ENCODE measurements around a stretch of chr5.

GRCh38 chr5:170898-171676 lies 20.2 kb upstream of the LRRC14B start:
- PRO-cap: no peak

GRCh38 chr5:243267-244415 lies 25.5 kb downstream of the SDHA start:
- PRO-cap: no peak

DNA sequence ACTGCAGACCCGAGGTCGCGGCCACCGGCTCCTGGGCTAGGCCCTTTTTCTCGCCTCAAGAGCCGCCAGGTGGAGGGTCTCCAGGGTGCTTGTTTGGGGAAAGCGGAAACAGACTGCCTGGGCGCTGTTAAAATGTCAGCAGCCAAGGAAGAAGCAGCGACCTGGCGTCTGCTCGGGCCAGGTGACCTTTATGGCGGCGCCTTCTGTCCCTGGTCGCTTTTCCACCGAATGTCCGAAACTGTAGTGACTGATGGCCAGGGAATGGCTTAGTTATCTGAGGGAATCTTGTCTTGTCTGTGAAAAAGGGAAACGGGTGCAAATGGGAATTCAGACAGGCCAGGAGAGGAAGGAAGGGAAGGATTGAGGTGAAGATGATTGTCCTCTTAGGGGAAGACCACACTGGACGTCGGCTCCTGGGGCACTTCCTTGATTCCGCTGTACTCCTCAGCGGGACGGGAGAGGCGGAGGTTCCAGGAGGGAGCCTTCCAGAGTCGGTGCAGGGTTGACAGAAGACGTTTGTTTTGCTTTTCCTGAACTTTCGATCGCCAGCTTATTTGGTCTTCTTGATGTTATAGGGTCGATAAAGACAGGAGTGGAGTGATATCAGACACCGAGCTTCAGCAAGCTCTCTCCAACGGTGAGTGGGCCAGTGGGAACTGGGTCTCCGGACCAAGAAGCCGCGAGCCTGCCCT lies 836 bp downstream of the PDCD6 start:
- PRO-cap: no peak

GRCh38 chr5:322389-323029 lies 995 bp downstream of the AHRR start:
- PRO-cap: no peak

DNA sequence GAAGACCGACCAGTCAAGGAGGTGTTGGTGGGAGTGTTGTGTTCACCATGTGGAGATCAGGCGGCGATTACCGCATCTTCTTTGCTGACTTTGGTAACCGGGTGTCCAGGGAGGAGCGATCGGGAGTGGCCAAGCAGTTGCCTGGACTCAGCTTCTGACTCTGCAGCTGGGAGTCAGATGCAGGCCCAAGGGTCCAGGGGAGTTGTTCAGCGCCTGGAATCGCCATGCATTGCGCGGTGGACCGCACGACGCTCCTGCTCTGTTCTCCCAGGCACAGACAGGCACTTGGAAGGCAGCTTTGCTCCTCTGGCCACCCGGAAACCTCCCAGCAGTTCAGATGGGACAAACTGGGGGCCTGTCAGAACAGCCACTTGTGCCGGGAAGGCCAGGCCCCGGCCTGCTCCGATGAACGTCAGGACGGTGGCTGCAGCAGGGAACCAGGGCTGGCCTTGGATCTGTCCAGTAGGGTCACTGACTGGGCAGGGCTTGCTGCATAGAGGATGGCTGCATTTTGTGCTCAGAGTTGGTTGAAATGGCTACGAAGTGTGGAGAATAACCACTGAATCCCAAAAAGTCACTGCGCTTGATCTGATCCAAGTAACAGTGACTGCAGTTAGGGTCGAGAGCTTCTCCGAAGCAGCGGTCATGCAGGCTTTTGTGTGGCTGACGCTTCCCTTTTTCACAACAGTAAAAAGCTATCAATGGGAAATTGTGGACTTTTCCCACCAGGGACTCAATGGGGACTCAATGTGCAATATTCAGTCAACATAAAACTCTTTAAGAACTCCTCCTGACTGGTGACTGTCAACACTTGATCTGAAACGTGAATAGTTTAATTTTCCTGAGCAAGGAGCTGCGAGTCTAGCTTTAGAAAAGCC lies 28.4 kb downstream of the EXOC3 start:
- PRO-cap: no peak

- PRO-cap: bidirectional peak, plus-strand start at chr5:473254, minus-strand start at chr5:473086
Observed at GRCh38 chr5:472873-473407, 30.0 kb downstream of the EXOC3 start.

DNA sequence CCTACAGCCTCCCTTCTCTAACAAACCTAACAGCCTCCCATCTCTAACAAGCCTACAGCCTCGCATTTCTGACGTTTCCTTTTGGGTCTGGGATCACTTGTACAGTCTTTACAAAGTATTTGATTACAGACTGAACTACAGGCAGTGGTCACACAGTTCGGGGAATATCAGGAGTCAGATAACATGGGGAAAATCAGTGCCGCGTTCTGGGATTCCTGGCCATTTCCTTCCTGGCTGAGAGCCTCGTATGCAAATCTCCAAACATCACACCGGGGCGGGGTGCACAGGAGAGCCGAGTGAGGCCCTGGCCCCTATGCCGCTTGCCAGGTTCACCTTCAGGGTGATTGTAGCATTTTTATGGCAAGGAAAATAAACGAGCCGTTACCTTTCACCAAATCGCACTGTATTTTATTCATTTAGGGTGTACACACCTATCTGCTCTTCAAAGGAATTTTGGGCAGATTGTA lies 29.6 kb upstream of the SLC9A3 start:
- PRO-cap: no peak

DNA sequence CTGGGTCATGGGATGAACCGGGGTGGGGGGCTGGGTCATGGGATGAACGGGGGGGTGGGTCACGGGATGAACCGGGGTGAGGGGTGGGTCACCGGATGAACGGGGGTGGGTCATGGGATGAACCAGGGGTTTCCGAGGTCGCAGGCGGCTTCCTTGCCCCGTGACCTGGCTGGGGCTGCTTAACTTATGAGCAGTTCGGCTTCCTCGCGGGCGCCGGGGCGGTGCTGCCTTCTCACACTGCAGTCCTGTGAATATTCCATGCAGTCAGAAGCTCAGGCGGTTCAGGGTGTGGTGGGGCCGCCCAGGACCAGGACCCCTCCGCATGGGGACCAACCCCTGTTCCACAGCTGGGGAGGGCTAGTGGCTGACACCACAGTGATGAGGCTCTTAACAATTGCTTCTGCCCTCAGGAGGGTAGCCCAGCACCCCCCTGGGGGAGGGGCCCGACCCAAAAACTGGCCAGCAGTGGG lies 30.8 kb upstream of the SLC9A3 start:
- PRO-cap: no peak

DNA sequence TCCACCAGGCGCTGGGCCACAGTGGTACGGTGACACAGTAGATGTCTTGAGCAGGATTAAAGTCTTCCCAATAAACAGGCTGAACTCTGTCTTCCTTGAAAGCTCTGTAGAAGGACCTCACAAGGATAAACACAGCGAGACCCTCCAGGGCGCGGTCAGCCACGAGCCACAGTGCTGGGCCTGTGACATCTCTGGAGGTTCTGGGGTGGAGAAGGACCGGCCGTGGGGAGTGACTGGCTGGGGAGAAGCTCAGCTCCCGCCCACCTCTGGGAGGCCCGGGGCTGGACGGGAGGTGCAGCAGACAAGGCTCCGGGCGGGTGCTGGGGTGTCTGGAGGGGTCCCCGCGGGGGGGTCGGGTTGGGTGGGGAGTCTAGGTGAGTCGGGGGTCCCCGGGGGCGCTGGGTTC lies 583 bp upstream of the CEP72 start:
- PRO-cap: bidirectional peak, plus-strand start at position 269 of the sequence, minus-strand start at position 202 of the sequence

DNA sequence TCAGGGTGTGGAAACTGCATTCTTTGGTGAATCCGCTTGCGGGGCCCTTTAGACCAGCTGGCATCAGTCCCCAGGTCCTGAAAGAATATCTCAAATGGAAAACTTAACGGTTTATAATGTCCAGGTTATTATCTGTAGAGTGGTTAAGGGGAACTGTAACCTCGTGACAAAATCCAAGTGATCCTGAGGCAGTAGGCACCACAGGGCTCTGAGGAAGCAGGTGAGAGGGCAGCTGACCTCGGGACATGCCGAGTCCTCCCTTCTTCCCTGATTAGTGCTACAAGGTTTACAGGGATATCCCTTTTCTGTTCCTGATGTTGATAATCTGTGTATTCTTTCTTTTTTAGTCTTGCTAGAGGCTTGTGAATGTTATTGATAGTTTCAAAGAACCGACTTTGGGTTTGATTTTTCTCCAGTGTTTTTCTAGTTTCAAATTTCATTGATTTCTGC lies 1.6 kb downstream of the CEP72 start:
- PRO-cap: no peak

DNA sequence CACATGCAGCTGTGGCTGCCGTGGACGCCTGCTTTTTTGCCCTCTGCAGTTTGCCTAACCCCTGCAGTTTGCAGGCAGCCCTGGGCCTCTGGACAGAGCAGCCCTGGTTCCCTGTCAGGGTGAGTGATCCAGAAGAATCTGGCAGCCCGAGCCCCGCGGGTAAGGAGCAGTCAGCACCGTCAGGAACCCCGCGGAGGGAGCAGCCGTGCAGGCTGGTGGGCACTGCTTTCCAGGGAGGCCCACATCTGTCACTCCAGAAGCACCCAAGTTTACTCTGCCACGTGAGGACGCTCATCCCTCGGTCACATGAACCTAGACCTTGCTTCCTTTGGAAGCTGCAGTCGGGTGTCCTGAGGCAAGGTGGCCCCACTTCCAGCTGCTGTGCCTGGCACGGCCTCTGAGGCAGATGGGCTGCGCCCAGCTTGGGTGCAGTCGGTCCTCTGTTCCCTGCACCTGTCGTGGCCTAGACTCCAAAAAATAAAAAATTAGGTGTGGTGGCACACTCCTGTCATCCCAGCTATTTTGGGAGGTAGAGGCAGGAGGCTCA lies 30.5 kb downstream of the CEP72 start:
- PRO-cap: no peak

DNA sequence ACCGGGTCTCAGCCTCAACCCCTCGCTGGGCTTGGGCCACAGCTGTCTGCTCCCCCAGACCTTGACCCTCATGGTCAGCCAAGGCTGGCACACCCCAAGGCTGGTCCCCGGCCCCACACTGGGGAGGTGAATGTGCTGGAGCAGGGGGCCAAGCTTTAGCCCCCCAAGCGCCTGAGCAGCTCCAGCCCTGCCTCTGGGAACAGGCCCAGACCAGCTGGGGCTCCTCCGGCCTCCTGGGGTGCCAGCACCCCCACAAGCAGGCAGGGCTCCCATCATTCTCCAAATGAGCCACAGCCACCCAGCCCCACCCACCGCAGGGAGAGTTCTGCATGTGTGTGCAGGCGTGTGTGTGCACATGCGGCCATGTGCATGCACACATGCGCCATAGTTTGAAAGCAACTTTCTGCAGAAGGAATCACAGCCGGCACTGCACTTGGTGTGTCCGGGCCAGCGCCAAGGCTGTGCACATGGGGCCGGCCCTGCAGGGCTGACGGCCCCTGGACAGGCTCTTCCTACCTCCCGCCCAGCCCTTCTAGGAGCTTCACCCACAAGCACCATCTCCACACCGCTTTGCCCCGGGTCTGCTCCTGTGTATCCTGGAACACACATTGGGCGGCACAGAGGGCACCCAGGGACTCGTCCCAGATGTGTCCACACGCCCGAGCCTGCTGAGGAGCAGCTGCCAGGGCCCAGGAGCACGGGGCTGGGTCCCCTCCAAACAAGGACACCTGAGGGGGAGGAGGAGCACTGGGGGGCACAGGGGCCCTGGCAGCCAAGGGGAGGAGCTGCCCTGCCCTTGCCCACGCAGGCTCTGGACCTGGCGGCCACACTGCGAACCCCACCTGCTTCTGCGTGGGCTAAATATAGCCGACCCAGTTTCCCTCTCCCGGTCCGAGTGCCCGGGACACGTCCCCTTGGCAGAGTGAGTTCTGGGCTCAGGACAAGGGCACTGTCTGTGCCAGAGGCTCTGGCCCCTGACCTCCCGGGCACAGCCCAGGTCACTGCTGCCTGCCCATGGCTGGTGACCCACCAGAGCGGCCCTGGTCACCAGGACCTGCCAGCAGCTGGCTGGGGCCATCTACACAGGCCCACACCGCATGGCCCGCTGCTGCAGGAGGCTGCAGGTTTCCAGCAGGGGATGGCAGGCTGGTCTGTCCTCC lies 19.2 kb downstream of the TPPP start:
- PRO-cap: no peak

GRCh38 chr5:716541-717178 lies 23.5 kb upstream of the TPPP start:
- PRO-cap: no peak

GRCh38 chr5:800821-801528 lies 16.4 kb upstream of the ZDHHC11B start:
- PRO-cap: no peak

GRCh38 chr5:926325-926635 lies 33.6 kb downstream of the TRIP13 start:
- PRO-cap: no peak

DNA sequence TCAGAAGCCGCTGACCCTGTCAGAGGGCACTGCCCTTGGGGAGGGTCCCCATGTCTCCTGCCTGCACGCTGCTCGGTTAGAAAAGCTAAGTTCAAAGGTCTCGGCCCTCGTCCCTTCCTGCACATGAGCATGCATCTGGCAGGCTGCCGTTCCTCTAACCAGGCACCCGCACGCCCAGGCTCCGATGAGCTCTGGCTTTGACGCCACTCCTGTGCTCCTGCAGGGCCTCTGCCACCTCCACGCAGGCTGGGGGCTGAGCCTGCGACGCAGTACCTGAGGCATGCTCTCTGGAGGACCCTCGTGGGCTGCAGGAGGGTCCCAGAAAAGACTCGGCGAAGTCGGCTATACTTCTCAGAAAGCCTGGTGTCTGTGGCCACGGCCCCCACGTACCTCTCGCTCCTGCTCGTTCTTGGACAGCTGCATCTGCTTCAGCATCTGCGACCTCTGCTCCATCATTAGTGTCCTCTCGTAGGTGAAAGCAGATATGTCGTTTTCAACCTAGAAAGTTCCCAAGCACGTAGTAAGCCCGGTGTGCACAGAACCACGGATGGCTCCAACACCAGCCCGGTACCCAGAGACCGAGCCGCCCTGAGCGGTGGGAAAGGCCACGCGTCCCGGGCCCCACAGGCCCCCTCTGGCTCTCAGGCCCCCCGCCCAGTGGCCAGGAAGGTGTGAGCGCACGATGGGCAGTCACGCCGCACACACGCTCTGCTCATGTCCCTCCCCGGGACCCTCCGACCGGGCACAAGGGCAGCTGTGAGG lies 51.5 kb downstream of the NKD2 start:
- PRO-cap: no peak

DNA sequence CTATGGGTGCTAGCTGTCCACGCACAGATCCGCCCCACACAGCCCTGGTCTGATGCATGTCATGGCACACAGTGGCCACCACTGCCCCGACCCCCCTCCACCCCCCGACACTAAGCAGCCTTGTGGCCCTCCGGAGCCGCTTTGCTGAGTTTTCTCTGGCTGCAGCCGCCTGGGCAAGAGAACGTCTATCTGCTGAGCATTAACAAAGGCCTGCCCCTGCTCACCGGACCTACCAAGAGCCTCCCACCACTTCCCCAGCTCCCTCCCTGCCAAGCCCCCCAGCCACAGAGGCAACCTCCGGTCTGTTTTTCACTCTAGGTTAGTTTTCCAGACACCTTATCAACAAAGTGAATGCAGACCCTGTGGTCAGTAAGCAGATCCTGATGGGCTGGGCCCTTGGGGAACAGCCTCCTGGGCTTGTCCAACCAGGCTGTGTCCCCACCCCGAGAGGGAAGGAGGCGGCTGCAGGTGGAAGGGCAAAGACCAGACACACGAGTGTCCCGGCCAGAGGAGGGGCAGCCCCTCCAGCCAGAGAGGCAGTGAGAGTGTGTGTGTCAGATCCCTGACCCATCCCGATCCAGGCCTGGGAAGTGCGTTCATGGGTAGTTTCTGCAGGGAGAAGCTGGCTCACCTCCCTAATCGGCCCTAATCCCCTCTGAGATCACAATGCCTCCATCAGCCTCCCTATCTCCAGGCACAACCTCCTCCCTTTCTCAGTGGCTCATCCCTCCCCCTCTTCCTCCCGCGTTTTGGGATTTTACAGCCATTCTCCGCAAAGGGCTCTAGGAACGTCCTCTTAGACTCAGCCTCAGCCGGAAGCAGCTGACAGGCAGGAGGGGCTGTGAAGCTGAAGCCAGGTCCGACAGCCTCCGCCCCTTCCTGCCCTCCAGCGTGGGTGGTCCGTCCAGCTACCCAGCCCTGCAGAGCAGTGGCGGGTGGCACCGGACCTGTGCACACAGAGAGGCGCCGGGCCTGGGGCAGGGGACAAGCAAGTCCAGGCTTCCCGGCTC lies 9.9 kb downstream of the SLC12A7 start:
- PRO-cap: unidirectional peak, plus-strand start at position 494 of the sequence; unidirectional peak, plus-strand start at position 928 of the sequence

- PRO-cap: no peak
Observed at GRCh38 chr5:1110532-1110692, 1.5 kb downstream of the SLC12A7 start.

DNA sequence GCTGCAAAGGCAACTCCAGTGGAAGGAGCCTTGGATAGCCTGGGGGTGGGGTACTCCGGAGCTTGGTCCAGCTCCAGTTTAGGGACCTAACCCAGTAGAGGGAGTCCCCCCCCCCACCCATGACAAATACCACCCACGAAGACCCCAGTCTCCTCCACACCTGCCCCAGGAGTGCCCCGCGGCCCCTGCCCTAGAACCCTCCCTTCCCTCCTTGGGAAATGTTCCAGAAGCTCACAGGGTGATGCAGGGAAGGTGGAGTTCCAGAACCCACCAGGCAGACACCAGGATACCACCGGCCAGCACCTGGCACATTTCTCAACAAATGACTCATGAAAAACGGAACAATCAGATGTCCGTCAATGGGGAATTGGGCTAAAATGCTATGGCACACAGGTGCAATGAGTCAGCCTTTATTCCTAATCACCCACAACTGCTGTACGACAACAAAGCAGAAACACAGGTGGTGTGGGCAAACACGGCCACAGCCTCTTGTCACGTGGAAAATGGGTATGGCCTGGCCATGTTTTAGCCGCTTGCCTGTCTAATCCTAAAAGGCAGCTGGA lies 985 bp upstream of the SLC12A7 start:
- PRO-cap: no peak

- PRO-cap: bidirectional peak, plus-strand start at chr5:1118983, minus-strand start at chr5:1118846
Observed at GRCh38 chr5:1118492-1119324, 6.8 kb upstream of the SLC12A7 start.